Smooth muscle cell (in vitro differentiated cells): ENCODE measurements around a stretch of chr1.

GRCh38 chr1:16143032-16144276, 12.4 kb downstream of the EPHA2 start:
- RAMPAGE, long total RNA = no peak

DNA sequence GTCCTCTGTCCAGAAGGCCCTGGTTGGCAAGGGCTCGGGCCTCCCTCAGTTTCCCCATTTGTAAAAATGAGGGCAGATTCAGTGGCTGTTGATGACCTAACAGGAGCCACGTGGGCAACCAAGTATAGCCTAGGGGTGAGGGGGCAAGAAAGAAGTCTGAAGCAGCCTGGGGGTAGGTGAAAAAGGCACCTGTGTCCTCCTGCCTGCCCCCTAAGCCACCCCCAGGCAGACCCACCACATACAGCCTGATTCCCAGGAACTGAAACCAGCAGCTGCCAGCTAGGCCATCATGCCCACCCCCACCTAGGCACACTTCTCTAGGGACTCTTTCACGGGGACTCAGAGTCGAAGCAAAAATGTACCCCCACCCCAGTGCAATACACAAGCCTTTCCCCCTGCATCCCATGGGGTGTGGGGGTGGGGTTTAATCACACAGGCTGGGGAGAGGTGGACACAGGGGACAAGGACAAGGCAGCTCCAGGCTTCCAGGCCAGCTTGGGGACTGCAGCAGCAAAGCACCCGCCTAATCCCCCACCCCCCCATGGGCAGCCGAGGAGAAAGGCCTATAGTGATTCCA, 2.2 kb downstream of the EPHA2 start:
- RAMPAGE, long total RNA = no peak

- RAMPAGE, long total RNA = no peak
These were observed 15.8 kb upstream of the EPHA2 start for GRCh38 chr1:16171625-16172083.

- RAMPAGE, long total RNA = no peak
These were observed 13.6 kb upstream of the CPLANE2 start for GRCh38 chr1:16250292-16251304.

GRCh38 chr1:16378544-16378816, 11.4 kb downstream of the SZRD1 start:
- RAMPAGE, long total RNA = no peak

- RAMPAGE, long total RNA = no peak
These were observed 29.9 kb downstream of the SZRD1 start for GRCh38 chr1:16396627-16397569.

GRCh38 chr1:16458655-16459196, 18.2 kb downstream of the NECAP2 start:
- RAMPAGE, long total RNA = no peak

DNA sequence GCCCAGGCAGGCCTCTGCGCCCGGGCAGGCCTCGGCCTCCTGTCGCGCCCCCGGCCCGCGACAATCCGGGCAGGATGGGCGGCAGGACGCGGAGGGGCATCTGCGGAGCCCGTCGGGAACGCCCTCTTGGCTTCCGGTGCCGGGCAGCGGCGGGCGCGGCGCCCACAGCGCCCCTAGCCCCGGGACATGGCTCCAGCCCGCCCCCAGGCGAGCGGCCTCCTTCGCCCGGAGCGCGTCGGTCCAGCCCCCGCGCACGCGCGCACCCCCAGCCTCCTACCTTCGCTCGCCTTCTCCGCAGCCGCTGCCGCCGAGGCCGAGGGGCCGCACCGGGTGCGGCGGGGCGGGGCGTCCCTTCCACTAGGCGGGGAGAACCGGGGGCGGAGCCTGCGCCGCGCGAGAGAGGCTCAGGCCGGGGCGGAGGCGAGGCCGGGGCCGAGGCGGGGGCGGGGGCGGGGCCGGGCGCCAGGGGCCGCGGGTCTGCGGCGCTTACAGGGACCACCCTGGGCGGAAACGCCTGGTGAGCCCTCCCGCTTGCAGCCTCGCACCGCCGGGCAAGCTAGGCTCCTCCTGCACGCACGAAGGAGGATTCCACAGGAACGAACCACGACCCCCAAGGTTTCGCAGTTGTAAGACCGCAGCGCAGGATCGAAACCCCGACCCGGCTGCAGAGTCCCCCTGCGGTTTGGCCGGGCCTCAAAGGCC, 58.6 kb downstream of the NECAP2 start:
- RAMPAGE, long total RNA = no peak

- RAMPAGE, long total RNA = no peak
These were observed 72.8 kb downstream of the NECAP2 start for GRCh38 chr1:16513122-16513948.

GRCh38 chr1:16520331-16520972, 79.9 kb downstream of the NECAP2 start:
- RAMPAGE, long total RNA = no peak

DNA sequence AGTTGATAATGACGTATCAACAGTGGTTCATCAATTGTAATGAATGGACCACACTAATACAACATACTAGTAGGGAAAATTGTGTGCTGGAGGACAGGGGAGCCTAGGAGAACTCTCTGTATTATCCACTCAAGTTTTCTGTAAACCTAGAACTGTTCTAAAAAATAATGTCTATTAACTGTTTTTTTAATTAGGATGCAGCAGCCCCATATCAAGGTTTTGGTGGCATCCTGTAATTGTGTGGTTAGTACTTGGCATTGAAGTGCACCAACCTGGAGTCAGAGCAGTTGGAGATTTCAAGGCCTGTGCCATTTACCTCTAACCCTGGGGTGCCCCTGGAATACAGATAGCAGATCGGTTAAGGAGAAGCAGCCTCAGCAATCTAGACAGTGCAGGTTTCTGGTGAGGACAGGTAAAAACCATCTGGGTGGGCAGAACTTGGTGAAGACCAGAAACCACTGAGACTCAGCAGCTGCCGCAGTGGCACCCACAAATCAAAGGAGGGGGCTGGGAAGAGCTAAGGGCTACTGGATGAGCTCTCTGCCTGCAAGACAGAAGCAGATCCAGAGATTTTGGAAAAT, 166.0 kb downstream of the NECAP2 start:
- RAMPAGE, long total RNA = no peak

DNA sequence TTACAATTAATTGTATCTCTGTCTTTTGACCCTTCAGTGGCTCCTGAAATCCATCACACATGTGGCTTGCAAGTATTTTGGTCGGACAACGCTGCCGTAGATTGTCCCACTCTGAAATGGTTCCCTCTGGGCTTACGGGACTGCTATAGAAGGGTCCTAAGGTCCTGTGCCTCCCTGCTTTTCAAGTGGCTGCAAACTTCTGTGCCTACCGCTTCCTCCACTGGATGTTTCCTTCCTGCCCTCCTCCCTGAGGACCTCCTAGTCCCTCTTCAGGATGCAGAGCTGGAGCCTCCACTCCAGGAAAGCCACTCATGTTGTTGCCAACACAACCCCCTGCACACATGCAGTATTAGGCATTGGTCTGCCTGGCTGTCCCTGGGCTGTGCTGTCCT, 155.1 kb upstream of the CROCC start:
- RAMPAGE, long total RNA = no peak

DNA sequence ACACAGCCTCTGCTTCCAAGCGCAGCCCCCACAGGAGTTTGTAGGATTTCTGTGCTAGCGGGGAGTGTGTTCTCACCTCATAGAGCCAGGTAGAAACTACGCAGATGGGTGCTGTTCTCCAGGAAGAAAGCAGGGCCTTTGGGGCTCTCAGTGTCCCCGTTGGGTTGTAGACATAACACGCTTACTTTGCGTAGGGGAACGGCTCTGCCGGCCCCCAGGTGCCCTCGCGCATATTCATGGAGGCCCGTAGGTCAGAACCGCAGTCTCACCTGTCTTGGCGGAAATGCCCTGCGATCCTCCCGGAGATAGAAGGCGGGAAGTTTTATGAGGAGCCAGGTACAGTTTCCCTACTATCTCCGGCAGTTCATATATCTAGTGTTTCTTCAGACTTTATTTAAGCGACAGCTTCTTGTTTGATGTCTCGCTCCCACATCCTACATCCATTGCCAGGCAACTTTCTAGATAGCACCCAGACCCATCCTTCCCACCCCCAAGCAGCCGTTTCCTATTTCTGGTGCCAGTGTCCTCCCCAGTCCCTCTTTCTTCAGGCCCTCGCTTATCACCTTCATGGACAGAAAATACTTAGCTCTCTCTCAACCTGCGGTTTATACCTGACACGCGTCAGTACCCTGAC, 25.1 kb upstream of the CROCC start:
- RAMPAGE, long total RNA = no peak

- RAMPAGE, long total RNA = no peak
These were observed 8.1 kb downstream of the CROCC start for GRCh38 chr1:16929671-16930396.

GRCh38 chr1:16945965-16946615, 24.4 kb downstream of the CROCC start:
- RAMPAGE, long total RNA = no peak

DNA sequence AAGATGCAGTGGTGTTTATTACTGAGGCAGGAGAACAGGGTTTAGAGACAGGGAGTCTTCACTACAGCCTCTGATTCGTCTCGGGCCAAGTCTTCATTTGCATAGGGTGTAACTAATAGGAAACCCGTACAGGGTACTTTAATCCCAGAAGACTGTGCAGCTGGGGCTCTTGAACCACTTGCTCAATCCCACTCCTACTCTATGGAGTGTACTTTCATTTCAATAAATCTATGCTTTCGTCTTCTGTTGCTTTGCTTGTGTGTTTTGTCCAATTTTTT, 8.2 kb downstream of the SDHB start:
- RAMPAGE, long total RNA = no peak

GRCh38 chr1:17063591-17063886, 9.7 kb upstream of the SDHB start:
- RAMPAGE, long total RNA = no peak

DNA sequence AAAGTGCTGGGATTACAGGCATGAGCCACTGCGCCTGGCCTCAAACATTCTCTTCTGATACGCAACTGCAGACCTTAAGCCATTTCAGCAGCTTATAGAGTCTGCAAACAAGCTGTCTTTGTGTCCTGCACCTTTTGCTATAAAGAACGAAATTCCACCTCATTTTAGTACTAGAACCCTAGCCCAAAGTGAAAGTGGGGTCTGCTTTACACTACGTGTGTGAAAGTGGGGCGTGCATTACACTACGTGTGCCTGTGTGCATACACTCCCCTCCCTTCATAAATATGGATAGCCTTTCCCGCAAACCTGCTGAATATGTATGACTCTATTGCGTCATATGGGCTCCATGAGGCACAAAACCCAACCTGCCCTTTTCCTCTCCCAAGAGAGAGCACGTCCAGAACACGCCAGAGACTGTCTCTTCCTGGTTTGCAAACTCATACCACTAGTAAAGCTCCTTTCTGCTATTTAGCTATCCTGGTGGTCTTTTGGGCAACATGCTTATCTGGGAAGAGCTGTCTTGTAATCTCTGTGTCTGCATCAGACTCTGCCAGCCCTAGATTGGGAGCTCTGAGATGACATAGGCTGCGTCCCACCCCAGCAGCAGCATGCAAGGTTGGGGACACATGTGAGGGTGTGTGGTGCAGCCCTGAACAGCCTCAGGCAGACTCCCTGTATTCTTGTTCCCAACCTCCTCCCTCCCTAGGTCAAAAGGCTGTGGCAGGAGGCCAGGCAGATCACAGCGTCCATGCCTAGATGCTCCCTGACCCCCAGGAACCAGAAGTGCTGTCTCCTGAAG, 12.5 kb upstream of the PADI1 start:
- RAMPAGE, long total RNA = no peak

GRCh38 chr1:17233604-17234194, 15.2 kb upstream of the PADI3 start:
- RAMPAGE, long total RNA = no peak

GRCh38 chr1:17423439-17424357, 15.8 kb downstream of the RCC2 start:
- RAMPAGE, long total RNA = no peak